ENCODE data around the genes KRTAP27-1, KRTAP15-1, KRTAP21-1, KRTAP8-1 and SCAF4.

GRCh38 chr21:30337518-30338048 lies at the start of gene KRTAP27-1:
Gene KRTAP27-1 (minus strand): TSS chr21:30337694.
- RRBS = no CpG with 5 or more reads among the region's 2 CpGs

DNA sequence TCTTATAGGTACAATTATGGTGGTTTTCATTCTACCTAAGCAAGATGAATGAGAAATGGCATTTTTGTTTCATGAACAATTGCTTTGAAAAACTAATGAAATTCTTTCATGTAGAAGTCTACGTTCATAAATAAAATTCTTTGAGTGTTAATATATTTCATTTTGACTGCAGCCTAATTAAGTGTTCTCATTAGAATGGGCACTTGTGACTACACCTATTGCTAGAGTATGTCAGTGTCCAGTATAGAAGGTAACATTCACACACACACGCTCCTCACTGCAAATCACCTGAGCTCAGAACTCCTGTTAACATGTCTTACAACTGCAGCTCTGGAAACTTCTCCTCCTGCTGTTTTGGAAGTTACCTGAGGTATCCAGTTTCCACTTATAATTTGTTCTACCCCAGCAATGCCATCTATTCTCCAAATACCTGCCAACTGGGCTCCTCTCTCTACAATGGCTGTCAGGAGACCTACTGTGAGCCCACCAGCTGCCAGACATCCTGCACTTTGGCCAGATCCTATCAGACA lies at the start of gene KRTAP15-1:
TSS of gene KRTAP15-1 (plus strand) at position 259 of the 530 bp plus-strand sequence.
- RRBS = no CpG with 5 or more reads among the region's 2 CpGs

DNA sequence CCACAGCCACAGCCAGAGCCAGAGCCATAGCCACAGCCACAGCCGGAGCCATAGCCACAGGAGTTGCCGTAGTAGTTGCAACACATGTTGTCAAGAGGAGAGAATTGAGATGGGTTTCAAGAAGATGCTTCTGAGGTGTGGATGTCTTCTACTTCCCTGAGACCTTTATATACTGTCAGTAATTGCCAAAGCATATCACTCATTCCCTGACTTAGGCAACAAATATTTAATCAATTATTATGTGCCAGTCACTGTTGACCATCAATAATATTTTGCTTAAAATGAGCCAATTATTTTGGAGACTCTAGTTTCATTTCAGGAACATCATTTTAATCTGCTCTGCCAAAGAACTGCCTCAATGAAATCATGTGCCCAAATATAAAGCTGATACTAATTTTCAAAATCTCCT lies at the start of gene KRTAP21-1:
TSS of gene KRTAP21-1 (minus strand) at position 136 of the 409 bp plus-strand sequence.
- RRBS = no CpG with 5 or more reads among the region's 2 CpGs

DNA sequence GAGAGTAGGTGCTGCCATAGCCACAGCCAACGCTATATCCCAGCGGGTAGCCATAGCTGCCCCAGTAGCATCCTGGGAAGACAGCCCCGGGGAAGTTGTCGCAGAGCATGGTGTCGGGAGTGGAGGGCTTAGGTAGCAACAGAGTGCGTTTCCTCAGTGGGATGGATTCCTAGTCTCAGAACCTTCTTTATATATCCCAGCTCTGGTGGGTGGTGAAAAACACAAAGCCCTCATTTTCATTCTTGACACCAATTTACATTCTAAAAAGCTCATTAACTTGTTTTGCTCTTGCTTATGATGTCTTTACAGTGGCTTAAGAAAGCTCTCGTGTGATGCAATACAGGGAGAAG lies at the start of gene KRTAP8-1:
TSS of gene KRTAP8-1 (minus strand) at position 163 of the 350 bp plus-strand sequence.
- RRBS = no CpG with 5 or more reads among the region's 7 CpGs

DNA sequence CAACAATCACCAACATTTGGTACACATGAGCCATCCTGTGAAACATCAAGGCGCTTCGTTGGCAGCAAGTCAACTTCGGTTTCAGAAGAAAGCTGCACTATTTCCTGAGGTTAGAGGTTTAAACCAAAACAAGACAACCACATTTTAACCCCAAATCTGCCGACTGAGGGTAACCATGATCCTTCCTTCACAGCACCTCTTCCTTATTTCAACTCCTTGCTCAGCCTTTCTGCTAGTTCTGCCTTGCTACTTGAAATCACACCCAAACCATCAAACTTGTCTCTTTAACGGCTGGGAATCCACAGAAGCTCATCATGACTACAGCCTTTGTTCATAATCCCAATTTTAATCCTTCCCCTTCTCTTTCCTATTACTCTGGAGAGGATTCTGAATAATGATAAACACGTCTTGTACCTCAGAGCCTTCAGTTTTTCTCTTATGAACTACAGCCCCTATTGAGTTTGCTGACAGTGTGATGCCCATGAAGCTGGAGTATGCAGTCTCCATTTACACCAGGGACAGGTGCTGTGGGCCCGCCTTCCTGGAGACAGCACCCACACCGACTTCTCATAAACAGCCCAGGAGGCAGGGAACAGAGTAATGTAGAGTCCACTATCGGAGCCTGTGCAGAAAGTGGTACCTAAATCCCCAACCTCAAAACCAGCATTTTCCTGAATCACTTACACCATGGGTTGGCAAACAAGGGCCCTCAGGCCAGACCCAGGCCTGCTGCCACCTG lies 94.8 kb upstream of the KRTAP19-8 start:
- RRBS = no CpG with 5 or more reads among the region's 9 CpGs

DNA sequence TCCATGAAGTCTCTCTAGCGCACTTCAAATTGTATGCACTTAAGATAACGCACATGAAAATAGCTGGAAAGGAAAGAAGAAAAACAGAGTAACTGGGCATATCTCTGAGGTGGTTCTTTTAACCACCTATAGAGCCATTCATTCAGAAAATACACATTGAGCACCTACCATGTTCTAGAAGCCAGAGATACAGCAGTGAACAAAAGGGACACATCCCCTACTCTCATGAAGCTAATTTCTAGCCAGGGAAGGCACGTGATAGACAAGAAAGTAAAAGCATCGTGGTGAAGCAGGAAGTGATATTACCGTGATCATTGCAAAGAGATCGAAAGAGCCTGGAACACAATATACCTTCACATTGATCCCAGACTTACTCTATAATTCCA lies 76.0 kb downstream of the TIAM1 start:
- RRBS = no CpG with 5 or more reads among the region's 6 CpGs

DNA sequence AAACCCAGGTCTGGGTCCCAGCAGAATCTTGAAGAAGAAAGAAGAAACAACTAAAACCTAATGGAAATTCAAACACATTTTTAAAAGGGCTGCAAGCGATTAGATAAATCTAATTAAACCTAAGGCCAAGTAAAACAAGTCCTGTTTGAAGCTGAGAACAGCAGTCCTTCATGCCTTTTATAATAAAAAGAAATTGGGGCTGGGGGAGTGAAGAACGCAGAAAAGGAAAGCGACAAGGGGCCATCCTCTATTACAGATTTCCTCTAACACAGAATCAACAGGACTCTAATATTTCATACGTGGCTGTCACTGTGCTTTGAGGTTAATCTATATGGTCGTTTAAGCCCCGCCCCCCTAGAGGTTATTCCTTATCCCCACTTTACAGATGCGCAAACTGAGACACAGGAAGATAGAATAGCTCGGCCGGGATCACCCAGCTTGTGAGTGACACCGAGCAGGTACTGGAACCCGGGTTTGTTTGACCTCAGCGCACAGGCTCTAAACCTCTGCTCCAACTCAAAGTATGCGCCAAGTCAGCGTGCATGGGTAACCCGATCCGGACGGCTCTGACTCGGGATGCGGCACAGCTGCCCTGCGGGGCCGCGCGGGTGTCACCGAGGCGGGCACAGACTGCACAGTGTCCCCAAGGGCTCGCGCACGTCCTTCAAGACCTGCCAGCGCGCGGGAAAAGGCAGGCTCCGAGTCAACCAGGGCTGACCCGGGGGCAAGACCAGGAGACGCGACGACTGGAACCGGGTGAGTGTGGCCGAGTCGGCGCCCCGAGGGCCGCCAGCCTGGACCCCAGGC lies 102.2 kb upstream of the SOD1 start:
- RRBS = 32% methylated on average over 13 of the region's 42 CpGs

- RRBS = 10% methylated on average over 65 of the region's 108 CpGs
Observed at GRCh38 chr21:31558912-31559816, 100.3 kb upstream of the SOD1 start.

GRCh38 chr21:31655095-31655604 lies 4.3 kb upstream of the SOD1 start:
- RRBS = no CpG with 5 or more reads among the region's 16 CpGs

- RRBS = 8% methylated on average over 12 of the region's 49 CpGs
Observed at GRCh38 chr21:31731765-31732158, at the start of gene SCAF4. Gene SCAF4 (minus strand): TSS chr21:31732118.

DNA sequence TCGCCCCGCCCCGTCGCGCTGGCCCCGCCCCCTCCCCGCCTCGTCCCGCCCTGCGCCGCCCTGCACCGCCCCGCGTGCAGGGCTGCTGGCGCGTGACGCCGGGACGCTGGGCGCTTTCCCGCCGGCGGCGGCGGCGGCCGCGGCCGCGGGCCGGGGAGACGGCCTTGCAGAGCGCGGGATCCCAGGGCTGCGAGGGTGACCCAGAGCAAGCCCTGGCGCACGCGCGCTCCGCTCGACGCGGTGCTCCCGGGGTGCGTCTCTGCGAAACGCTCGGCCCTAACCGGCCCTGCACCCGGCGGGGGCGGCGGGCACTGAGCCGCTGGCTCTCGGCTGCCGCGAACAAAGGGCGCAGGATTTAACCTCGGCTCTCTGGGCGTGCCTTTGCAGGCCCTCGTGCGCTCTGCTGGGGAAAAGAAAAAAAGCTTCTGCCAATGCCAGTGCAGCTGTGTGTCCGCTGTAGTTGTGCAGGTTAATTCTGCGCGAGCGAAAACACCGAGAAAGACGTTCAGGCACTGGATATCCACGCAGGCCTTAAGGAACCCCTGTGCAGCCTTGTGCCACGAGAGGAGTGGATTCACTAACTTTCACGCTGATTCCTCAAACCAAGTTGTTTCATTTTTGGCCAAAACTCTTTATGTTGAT lies 362 bp upstream of the SCAF4 start:
- RRBS = 3% methylated on average over 26 of the region's 71 CpGs

DNA sequence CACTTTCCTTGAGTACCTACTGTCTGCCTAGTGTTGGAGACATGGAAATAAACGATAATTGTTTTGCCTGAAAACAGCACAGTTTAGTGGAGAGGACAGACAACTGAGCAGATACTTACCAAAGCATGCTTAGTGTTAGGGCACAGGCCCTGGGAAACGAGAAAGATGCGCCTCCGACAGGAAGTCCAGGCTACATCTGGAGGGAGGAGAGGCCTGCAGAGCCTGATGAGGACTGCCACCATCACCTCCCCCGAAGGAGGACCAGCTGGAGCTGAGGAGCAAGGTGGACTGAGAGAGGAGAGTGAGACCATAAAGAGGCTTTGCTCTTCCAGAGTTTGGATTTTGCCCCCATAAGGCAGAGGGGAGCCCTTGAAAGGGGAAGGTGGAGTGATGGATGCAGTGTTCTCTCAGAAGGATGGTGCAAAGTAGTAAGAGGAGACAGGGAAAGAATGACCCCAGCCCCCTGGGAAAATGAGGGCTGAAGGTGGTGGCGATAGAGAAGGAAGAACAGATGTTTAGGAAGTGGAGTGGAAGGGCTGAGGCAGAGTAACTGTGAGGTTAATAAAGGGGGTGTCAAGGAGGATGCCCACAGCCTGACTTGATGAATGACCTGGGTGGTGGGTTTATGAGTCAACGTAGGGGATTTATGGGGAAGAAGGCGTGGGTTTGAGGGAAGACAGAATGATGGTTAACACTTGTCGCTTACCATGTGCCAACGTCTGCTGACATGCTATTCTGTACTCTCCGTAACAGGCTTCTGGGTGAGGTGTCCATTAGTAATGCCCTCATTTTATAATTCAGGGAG lies 1.1 kb upstream of the SCAF4 start:
- RRBS = no CpG with 5 or more reads among the region's 11 CpGs

GRCh38 chr21:31999340-31999750 lies 126.5 kb downstream of the HUNK start:
- RRBS = no CpG with 5 or more reads among the region's 7 CpGs

- RRBS = no CpG with 5 or more reads among the region's 4 CpGs
Observed at GRCh38 chr21:32389263-32389776, 3.5 kb downstream of the URB1 start.

DNA sequence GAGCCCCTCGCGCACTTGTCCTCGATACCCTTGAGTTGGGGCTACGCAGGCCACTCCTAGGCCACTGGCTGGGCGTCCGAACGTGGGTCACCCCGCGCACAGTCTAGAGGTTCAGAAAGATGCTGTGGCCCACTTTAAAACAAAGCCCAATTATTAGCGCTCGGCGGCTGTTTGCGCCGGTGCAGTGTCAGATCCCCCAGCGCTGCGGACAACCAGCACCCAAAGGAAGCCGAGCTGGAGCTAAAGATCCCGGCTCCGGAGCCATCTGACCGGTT lies 740 bp upstream of the EVA1C start:
- RRBS = 9% methylated on average over 6 of the region's 20 CpGs

DNA sequence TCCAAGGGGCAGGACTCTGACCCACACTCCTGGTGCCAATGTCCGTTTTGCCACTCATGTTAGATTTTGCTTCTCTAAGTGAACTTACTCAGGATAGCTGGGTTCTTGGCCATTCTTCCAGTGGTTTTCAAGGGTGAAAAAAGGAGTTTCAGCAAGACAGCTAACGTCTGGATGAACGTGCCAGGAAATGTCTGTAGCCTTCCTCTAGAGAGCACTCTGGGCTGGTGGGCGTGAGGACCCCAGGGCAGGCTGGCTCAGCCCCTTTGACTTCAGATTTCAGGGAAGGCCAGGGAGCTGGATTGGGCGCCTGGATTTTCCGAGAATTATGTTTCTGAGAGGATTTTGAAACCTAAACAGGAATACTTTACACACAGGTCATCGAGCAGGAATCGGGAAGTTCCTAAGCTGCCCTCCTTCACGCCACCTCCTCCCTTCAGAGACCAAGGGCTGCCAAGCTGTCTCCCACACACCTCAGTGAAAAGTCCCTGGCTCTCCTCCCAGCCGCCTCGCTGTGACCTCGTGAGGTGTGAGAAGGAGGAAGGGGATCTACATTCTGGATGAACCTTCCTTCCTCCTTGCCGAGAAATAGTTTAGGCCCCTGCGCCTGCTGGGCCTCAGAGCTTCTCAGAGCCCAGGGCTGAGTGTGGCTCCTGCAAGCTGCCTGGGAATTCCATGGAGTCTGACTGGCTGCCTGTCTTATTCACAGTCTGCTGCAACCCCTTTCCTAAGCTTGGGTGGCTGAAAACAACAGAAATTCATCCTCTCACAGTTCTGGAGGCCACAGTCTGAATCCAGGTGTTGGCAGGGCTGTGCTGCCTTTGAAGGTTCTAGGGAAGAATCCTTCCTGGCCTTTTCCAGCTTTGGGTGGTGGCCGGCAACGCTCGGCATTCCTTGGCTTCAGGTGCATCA lies 38.6 kb downstream of the EVA1C start:
- RRBS = no CpG with 5 or more reads among the region's 17 CpGs

GRCh38 chr21:32456314-32457208 lies 44.1 kb downstream of the EVA1C start:
- RRBS = no CpG with 5 or more reads among the region's 10 CpGs

GRCh38 chr21:33234316-33234959 lies 4.7 kb downstream of the IFNAR2 start:
- RRBS = no CpG with 5 or more reads among the region's 2 CpGs

DNA sequence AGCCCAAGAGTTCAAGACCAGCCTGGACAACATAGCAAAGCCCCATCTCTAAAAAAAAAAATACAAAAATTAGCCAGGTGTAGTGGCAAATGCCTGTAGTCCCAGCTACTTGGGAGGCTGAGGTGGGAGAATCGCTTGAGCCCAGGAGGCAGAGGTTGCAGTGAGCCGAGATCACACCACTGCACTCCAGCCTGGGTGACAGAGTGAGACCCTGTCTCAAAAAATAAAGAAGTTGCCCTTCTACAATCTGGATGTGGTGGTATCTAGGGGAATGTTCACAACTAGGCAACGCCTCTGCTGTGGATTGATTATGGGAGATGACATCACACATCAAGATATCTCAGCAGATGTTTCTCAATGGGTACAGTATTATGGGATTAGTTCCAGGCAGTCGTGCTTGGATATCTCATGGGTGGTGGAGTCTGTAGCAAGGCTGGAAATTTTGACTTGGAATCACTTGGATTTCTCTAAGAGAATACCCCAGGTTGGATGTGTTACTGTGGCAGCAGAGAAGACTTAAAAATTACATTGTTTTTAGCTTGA lies 7.7 kb downstream of the IFNAR2 start:
- RRBS = no CpG with 5 or more reads among the region's 4 CpGs

GRCh38 chr21:33286746-33287540 lies 20.8 kb downstream of the IL10RB start:
- RRBS = no CpG with 5 or more reads among the region's 11 CpGs